ENCODE measurements around the genes UBL5, DNMT1 and S1PR2.

GRCh38 chr19:8494044-8494536 lies 8.3 kb downstream of the PRAM1 start:
- RRBS: no CpG with 5 or more reads among the region's 9 CpGs

DNA sequence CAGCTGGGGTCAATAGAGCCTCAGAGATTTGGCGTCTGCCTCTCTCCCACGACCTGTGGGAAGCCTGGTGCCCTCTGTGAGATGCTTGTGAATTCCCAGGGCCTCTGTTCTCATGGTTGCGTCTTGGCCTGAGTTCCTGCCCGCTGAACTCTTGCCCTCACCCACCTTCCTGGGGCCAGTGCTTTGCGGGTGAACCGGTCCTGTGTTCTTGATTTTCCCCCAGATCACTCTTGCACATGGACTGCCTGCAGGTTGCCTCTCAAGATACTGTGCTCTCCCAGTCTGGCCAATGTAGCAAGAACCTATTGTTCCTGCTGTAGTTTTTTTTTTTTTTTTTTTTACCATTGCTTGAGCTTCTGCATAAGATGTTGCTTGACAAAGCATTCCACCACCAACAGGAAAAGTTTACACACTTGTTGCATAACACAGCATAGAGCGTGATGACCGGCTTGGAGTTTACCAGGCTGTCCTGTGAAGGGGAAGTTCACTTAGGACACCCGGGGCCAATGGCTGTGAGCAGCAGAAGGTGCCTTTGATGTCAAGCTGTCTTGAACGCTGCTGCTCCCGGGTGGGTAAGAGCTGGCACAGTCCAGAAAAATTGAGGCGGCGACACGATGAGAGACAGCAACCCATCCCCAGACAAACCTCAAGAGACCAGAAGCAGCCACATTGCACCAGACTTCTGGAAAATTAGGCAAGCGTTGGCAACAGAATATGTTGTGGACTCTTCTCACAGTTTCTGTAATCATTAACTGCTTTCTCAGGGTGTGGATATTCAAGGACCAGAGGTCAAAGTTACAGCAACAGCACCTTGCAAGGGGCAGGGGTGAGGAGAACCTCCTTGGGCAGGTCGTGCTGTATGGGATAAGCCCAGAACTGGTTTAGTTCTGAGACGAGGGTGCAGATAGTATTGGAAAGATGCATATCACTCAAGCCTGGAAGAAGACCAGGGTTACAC lies 9.8 kb downstream of the NFILZ start:
- RRBS: 1% methylated on average over 3 of the region's 17 CpGs

GRCh38 chr19:8821335-8821927 lies 10.7 kb downstream of the ZNF558 start:
- RRBS: no CpG with 5 or more reads among the region's 6 CpGs

GRCh38 chr19:9075308-9076166 lies 11.3 kb upstream of the OR1M1 start:
- RRBS: no CpG with 5 or more reads among the region's 20 CpGs

GRCh38 chr19:9827058-9828036 lies at the start of gene UBL5:
Gene UBL5, plus strand, starts transcription at chr19:9827918.
- RRBS: 1% methylated on average over 24 of the region's 61 CpGs

DNA sequence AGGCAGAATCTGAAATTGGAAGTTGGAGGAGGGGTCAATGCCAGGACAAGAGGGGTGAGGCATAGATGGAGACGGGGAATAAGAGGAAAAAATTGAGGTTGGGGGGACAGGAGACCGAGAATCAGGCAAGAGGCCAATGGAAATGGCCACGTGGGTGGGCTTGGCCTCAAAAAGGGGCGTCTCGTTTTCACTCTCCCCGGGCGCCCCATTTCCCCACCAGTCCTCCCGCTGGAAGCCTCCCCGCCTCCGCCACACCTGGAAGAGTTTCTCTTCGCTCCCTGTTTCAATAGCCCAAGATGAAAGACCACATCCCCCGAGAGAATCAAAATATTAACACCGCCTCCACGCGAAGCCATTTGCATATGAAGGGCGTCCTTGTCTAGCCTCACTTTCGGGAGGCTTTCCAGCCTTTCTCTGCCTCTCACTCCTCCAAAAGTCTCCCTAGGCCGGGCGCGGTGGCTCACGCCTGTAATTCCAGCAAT lies 627 bp upstream of the OLFM2 start:
- RRBS: no CpG with 5 or more reads among the region's 21 CpGs

GRCh38 chr19:10007999-10008601 lies 2.2 kb downstream of the COL5A3 start:
- RRBS: no CpG with 5 or more reads among the region's 8 CpGs

- RRBS: no CpG with 5 or more reads among the region's 21 CpGs
Observed at GRCh38 chr19:10109542-10110034, 1.9 kb upstream of the P2RY11 start.

DNA sequence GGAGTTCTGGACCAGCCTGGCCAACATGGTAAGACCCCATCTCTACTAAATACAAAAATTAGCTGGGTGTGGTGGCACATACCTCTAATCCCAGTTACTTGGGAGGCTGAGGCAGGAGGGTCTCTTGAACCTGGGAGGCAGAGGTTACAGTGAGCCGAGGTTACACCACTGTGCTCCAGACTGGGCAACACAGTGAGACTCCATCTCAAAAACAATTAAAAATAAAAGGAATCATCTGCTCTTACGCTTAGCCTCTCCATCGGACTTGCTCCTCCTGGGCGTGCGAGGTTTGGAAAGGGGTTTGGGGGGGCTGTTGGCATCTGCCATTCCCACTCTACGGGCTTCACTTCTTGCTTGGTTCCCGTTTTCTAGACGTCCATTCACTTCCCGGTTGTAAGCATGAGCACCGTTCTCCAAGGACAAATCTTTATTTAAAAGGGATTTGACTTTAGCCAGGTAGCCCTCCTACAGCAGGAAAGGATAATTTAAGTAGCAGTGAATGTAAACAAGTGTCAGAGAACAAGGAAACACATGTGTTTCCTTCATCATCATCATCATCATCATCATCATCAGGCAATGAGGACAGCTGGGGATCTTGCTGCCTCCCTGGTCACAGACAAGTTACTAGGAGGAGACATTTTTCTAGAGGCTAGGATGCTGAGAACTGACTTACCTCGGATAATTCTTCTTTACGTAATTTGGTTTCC lies 14.5 kb downstream of the DNMT1 start:
- RRBS: no CpG with 5 or more reads among the region's 12 CpGs

GRCh38 chr19:10194589-10195386 lies at the start of gene DNMT1:
Gene DNMT1, minus strand, starts transcription at chr19:10194953.
- RRBS: 1% methylated on average over 45 of the region's 71 CpGs

DNA sequence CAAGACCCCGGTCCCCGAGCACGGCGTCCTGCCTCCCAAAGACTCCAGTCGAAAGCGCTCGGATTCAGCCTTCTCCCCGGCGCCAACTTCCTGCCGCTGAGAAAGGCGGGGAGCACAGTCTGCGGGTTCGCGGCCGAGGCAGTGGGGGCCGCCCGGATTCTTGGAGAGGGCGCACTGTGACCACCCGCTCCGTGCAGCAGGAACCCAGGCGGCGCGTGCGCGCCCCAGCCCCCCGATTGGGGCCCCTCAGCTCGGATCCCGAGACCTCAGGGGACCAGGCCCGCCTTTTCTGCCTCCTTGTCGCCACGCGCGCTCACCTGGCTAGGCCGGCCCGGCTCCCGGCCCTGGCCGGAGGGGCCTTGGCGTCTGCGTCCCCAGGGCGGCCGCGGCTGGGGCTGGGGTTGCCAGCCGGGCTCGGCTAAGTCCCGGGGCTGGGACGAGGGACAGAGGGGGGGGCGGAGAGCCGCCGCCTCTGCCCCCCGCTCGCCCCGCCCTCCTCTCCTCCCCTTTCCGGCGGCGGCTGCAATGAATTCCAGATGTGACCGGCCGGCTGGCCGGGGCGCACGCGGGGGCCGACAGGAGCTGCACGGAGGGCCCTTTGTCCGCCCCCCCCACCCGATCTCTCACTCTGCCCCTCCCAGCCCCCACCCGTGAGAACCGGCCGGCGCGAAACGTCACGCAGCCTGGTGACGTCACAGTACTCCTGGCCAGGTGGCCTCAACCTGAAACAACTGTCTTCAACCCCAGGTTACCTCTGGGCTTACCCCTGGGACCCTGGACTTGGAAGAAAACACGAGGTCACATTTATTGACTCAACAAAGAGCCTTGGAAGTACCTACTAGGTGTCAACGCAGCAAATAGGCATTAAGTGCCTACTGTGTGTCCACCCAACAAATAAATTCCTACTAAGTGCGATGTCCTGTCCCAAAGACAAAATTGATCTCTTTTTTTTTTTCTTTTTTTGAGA lies at the start of gene S1PR2:
TSS of gene S1PR2 (minus strand) at position 445 of the 967 bp plus-strand sequence.
- RRBS: under 1% methylated on average over 37 of the region's 76 CpGs

DNA sequence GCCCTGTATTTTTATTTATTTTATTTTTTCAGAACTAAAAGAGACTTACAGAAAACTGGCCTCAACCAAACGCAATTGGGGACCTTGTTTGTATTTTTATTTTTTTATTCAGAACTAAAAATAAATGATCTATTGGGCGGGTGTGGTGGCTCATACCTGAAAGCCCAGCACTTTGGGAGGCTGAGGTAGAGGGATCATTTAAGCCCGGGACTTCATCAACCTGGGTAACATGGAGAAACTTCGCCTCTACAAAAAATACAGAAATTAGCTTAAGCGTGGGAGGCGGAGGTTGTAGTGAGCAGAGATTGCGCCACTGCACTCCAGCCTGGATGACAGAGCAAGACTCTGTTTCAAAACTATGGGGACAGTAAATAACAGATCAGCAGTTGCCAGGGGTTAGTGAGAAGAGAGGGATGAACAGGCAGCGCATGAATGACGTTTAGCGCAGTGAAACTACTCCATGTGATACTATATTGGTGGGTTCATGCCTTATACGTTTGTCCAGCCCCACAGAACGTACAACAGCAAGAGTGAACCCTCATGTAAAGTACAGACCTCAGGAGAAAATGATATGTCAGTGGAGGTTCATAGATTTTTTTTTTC lies 7.0 kb upstream of the ICAM3 start:
- RRBS: no CpG with 5 or more reads among the region's 12 CpGs

- RRBS: no CpG with 5 or more reads among the region's 11 CpGs
Observed at GRCh38 chr19:10423922-10424325, 3.6 kb downstream of the PDE4A start.

GRCh38 chr19:10452565-10453426 lies 32.5 kb downstream of the PDE4A start:
- RRBS: 8% methylated on average over 4 of the region's 22 CpGs

DNA sequence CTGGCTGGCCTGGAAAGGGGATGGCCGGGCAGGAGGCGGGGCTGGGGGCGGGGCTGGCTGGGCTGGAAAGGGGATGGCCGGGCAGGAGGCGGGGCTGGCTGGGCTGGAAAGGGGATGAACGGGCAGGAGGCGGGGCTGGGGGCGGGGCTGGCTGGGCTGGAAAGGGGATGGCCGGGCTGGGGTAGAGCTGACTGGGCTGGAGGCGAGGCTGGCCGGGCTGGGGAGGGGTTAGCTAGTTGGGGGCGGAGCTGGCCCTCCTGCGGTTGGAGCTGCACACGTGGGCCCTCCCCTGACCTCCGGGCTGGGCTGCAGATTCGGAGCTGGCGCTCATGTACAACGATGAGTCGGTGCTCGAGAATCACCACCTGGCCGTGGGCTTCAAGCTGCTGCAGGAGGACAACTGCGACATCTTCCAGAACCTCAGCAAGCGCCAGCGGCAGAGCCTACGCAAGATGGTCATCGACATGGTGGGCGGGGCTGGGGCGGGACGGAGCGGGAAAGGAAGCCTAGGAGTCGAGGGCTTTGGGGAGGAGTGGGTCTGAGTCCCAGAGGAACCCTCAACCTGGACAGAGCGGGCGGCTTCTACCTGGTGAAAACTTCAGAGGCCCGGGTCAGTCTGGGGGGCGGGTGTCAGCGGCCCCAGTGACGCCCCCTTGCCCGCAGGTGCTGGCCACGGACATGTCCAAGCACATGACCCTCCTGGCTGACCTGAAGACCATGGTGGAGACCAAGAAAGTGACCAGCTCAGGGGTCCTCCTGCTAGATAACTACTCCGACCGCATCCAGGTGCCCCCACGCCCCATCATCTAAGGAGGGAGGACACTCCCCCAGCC lies 41.1 kb downstream of the PDE4A start:
- RRBS: 3% methylated on average over 11 of the region's 42 CpGs

DNA sequence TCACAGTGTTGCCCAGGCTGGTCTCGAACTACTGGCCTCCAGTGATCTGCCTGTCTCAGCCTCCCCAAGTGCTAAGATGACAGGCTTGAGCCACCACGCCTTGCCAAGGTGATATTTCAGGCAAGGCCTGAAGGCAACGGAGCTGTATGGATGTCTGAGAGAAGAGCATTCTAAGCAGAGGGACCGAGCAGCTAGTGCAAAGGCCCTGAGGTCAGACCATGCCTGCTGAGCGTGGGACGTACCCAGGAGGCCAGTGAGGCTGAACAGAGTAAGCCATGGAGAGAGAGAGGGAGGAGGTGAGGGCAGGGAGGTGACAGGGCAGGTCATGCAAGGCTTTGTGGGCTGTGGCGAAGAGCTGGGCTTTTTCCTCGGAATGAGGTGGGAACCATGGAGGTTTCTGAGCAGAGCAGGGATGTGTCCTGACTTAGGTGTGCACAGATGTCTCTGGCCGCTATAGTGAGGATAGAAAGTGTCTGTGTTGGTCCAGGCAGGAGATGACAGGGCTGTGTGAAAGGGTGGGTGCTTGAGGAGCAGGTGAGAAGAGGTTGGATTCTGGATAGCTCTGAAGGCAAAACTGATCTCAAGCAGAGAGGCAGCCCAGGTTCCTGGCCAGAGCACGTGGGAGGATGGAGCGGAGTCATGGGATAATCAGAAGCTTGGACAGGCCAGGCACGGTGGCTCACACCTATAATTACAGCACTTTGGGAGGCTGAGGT lies 3.2 kb upstream of the SLC44A2 start:
- RRBS: no CpG with 5 or more reads among the region's 12 CpGs

DNA sequence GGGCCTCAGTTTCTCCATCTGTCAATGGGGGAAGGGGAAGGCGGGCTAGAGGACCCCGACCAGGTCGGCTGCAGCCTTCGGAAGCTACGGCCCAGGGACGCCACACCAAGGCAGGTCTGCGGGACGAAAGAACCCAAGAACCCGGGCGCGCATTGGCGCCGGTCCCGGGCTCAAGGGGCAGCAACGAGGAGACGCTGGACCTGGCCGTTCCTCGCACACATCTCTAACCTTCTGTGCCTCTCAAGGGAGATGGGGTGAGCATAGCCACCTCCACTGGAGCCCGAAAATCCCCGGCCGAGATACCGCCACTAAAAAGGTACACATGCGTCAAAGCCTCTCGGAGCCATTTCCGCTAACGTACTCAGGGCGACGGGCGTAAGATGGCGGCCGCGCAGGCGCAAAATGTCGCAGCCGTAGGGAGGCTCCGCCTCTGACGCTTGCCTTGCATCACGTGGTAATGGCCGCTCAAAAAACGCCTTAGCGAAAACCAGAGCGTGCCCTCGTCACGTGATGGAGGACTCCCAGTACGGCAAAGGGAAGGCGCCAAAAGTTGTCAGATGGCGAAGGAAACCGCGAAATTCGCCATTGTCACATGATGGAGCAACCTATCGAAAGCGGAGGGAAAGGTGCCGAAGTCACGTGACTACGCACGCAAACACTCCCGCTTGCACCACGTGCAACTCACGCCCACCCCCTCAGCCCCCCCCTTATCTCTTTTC lies 496 bp upstream of the ILF3 start:
- RRBS: 0% methylated on average over 3 of the region's 59 CpGs

DNA sequence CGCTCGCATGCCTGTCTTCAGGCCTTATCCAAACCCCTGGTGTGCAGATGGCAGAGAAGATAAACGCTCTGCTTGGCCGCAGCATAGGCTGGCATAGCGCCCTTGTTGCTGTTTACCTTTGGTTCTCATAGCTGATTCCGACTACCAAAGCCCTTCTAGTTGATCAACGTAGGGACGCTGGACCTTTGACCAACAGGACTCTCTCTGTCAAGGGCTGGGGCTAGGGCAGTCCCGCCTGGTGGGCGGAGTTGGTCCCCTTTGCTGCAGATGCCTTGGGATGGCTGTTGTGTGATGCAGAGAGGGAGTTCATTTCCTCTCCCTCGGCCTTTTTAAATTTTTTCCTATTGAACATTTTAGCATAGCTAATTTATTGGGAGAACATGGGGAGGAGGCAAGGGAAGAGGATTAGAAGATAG lies 23.4 kb upstream of the QTRT1 start:
- RRBS: no CpG with 5 or more reads among the region's 11 CpGs

DNA sequence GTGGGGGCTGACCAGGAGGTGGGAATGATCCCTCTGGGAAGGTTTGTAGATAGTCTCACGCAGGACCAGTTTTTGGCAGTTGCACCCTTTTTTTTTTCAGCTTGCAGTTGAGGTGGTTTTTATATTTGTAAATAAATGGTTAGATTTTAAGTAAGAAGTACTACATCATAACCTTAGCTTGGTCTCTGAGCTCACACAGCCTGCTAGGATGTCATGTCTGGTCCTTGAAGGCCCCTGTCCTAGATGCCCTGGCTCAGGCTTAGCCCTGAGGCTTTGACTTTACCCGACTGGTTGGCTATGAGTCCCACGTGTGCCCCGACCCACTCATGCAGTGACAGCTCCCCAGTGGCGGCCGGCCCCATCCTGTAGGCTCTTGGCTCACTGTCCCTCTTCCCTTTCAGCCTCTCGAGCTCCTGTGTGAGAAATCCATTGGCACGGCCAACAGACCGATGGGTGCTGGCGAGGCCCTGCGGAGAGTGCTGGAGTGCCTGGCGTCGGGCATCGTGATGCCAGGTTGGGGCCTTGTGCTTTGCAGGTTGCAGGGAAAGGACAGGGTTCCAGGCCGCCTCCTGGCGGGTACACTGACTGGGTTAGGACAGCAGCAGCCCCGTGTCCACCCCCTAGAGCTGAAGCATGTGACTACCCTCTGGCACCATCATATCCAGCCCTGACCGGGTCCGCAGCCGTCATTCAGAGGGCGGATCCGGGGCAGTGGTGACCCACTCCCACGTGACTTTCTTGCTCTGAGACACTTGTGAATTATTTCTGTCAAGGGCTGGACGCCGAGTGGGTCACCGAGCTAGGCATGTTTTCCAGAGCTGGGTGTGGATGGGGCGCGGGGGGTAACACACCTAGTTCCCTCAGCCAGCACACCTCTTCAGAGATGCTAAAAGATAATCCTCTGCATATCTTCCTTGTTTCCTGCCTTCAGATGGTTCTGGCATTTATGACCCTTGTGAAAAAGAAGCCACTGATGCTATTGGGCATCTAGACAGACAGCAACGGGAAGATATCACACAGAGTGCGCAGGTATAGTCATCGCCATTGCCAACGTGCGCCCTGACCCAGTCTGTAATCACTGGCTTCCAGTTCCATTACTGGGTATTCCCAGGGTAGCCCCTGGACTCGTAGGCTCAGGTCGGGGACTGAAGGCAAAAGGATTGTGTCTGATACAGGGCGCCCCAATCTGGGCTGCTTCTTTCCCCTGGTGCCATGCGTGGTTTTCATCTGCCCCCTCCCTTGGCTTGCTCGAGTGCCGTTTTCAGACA lies 21.4 kb upstream of the QTRT1 start:
- RRBS: no CpG with 5 or more reads among the region's 39 CpGs

GRCh38 chr19:10712546-10713515 lies 5.0 kb upstream of the DNM2 start:
- RRBS: 96% methylated on average over 8 of the region's 41 CpGs